ENCODE measurements around a stretch of chr15.

- RRBS, result no CpG with 5 or more reads among the region's 6 CpGs
CAGE:
- cytosol, long polyA plus RNA, result no peak
- long polyA plus RNA, result no peak
- nucleus, long polyA plus RNA, result no peak
These were observed 104.7 kb upstream of the MAPKBP1 start for GRCh38 chr15:41669363-41670106.

DNA sequence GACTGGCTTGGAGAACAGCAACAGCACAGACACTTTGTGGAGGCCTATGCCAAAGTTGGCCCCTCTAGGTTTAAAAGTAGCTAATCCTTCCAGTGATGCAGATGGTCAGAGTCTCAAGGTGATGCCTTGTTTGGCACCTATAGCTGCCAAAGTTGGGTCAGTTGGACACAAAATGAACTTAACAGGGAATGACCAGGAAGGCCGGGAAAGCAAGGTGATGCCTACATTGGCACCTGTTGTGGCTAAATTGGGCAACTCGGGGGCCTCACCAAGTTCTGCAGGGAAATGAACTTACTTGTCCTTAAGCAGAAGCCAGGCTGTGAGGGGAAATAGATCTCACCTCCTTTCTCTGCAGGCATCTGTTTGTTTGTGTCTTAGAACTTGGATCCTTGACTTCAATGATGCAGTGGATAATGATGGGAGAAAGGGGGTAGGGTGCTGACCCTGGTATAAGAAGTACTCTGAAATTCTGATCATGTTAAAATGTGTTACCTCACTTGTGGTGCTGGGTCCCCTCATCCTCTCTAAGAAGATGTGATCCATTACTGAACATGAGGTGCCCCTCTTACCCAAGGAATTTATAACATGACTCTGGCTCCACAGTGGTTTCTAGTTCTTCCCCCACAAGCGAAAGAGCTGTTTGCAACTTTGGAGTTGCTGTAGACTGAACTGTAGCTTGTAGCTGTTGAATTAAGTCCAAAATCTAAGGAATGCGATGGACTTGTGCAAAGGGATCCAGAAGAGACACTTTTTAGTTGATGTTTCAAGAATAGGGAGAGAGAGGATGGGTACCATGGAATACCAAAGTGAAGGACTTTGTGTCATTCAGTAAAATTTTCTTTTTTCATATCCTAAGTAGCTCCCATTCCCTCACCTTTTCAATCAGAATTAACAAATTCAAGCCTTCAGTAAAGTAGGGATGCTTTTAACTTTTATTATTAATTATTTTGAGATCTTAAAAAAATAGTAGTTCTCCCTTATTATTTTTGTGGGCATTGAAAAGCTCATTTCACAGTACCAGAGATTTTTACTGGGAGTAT is 7.0 kb upstream of the MAPKBP1 start:
- RRBS, result no CpG with 5 or more reads among the region's 4 CpGs
CAGE:
- cytosol, long polyA plus RNA, result no peak
- long polyA plus RNA, result no peak
- nucleus, long polyA plus RNA, result no peak

DNA sequence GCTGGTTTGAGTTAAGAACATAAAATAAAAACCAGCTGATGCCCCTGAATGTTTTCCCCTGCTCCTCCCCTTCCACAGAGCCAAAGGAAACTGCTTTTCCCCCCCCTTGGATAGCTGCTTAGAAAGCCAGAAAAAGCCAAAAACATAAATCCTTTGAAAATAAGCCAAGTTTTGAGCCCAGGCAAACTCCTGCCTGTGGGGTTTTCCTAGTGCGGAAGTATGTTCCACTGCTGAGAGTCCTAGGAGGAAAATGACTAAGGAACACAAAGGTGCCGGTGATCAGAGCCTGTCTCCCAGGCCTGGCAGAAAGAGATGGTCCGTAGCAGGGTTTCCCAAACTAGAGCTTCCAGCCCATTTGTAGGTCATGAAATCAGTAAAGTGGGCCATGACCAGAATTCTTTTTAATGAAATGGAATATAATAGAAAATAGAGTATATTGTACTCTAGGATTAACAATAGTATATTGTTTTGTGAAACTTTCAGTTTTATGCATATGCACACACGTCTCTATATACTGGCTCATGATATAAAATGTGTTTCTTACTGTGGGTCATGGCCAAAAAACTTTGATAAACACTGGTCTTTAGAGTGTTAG is 22.3 kb downstream of the MAPKBP1 start:
- RRBS, result no CpG with 5 or more reads among the region's 4 CpGs
CAGE:
- cytosol, long polyA plus RNA, result no peak
- long polyA plus RNA, result no peak
- nucleus, long polyA plus RNA, result no peak

- RRBS, result 2% methylated on average over 24 of the region's 56 CpGs
CAGE:
- cytosol, long polyA plus RNA, result no peak
- long polyA plus RNA, result no peak
- nucleus, long polyA plus RNA, result no peak
These were observed 405 bp downstream of the EHD4 start for GRCh38 chr15:41971916-41972387.

GRCh38 chr15:42091653-42092490 is 2.5 kb downstream of the PLA2G4D start:
- RRBS, result no CpG with 5 or more reads among the region's 17 CpGs
CAGE:
- cytosol, long polyA plus RNA, result no peak
- long polyA plus RNA, result no peak
- nucleus, long polyA plus RNA, result no peak

DNA sequence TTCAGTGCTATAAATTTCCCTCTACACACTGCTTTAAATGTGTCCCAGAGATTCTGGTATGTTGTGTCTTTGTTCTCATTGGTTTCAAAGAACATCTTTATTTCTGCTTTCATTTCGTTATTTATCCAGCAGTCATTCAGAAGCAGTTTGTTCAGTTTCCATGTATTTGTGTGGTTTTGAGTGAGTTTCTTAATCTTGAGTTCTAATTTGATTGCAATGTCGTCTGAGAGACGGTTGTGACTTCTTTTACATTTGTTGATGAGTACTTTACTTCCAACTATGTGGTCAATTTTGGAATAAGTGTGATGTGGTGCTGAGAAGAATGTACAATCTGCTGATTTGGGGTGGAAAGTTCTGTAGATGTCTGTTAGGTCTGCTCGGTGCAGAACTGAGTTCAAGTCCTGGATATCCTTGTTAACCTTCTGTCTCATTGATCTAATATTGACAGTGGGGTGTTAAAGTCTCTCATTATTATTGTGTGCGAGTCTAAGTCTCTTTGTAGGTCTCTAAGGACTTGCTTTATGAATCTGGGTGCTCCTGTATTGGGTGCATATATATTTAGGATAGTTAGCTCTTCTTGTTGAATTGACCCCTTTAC is 23.5 kb upstream of the GANC start:
- RRBS, result no CpG with 5 or more reads among the region's 5 CpGs
CAGE:
- cytosol, long polyA plus RNA, result no peak
- long polyA plus RNA, result no peak
- nucleus, long polyA plus RNA, result no peak

DNA sequence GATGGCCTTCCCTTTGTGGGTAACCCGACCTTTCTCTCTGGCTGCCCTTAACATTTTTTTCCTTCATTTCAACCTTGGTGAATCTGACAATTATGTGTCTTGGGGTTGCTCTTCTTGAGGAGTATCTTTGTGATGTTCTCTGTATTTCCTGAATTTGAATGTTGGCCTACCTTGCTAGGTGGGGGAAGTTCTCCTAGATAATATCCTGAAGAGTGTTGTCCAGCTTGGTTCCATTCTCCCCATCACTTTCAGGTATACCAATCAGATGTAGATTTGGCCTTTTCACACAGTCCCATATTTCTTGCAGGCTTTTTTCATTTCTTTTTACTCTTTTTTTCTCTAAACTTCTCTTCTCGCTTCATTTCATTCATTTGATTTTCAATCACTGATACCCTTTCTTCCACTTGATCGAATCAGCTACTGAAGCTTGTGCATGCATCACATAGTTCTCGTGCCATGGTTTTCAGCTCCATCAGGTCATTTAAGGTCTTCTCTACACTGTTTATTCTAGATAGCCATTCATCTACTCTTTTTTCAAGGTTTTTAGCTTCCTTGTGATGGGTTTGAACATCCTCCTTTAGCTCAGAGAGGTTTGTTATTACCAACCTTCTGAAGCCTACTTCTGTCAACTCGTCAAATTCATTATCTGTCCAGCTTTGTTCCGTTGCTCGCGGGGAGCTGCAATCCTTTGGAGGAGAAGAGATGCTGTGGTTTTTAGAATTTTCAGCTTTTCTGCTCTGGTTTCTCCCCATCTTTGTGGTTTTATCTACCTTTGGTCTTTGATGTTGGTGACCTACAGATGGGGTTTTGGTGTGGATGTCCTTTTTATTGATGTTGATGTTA is 22.2 kb upstream of the GANC start:
- RRBS, result no CpG with 5 or more reads among the region's 8 CpGs
CAGE:
- cytosol, long polyA plus RNA, result no peak
- long polyA plus RNA, result no peak
- nucleus, long polyA plus RNA, result no peak

DNA sequence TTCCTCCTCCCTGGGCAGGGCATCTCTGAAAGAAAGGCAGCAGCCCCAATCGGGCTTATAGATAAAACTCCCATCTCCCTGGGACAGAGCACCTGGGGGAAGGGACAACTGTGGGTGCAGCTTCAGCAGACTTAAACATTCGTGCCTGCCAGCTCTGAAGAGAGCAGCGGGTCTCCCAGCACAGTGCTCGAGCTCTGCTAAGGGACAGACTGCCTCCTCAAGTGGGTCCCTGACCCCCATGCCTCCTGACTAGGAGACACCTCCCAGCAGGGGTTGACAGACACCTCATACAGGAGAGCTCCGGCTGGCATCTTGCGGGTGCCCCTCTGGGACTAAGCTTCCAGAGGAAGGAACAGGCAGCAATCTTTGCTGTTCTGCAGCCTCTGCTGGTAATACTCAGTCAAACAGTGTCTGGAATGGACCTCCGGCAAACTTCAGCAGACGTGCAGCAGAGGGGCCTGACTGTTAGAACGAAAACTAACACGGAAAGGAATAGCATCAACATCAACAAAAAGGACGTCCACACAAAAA is 28.6 kb upstream of the TMEM87A start:
- RRBS, result no CpG with 5 or more reads among the region's 11 CpGs
CAGE:
- cytosol, long polyA plus RNA, result no peak
- long polyA plus RNA, result no peak
- nucleus, long polyA plus RNA, result no peak

DNA sequence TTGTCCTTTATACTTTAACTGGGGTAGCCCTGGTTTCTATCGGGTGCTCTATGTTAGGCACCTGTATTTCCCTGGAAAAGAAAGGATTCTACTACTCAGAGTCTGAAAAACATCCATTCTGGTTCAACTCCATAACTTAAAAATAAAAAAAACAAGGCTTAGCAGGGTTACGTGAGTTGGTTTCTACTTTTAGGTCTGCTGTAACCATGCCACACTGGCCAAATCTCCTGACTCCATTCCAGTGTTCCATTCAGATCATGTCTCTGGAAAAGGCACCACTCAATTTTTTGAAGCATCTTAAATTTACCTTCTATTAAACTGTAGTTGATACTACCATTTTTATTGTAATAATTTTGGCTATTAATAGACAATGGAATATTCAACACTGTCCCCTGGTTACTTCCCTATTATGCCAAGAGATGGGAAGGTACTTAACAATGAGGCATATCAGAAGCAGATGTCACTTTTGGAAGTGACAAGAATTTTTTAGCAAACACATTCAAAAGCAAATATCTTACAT is 62.1 kb downstream of the CAPN3 start:
- RRBS, result no CpG with 5 or more reads among the region's 2 CpGs
CAGE:
- cytosol, long polyA plus RNA, result no peak
- long polyA plus RNA, result no peak
- nucleus, long polyA plus RNA, result no peak

DNA sequence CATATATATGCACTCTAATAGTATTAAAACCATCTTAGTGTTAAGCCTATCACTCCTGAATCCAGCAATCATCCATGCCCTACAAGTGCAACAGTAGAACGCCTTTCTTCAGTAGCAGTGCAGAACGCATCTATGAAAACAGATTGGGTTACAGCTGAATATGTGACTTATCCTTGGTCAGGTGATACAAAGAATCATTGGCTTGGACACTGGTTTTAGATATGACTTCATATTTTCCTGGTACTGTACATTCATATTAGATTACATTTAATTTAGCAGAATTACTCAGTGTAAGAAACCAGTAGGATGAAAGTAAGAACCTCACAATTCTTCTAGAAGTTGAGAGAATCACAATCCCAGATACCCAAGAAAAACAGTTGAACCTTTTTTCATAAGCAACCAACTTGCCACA is 43.3 kb downstream of the ZNF106 start:
- RRBS, result no CpG with 5 or more reads among the region's 2 CpGs
CAGE:
- cytosol, long polyA plus RNA, result no peak
- long polyA plus RNA, result no peak
- nucleus, long polyA plus RNA, result no peak

- RRBS, result no CpG with 5 or more reads among the region's 5 CpGs
CAGE:
- cytosol, long polyA plus RNA, result no peak
- long polyA plus RNA, result no peak
- nucleus, long polyA plus RNA, result no peak
These were observed 46.9 kb downstream of the STARD9 start for GRCh38 chr15:42622250-42622785.

DNA sequence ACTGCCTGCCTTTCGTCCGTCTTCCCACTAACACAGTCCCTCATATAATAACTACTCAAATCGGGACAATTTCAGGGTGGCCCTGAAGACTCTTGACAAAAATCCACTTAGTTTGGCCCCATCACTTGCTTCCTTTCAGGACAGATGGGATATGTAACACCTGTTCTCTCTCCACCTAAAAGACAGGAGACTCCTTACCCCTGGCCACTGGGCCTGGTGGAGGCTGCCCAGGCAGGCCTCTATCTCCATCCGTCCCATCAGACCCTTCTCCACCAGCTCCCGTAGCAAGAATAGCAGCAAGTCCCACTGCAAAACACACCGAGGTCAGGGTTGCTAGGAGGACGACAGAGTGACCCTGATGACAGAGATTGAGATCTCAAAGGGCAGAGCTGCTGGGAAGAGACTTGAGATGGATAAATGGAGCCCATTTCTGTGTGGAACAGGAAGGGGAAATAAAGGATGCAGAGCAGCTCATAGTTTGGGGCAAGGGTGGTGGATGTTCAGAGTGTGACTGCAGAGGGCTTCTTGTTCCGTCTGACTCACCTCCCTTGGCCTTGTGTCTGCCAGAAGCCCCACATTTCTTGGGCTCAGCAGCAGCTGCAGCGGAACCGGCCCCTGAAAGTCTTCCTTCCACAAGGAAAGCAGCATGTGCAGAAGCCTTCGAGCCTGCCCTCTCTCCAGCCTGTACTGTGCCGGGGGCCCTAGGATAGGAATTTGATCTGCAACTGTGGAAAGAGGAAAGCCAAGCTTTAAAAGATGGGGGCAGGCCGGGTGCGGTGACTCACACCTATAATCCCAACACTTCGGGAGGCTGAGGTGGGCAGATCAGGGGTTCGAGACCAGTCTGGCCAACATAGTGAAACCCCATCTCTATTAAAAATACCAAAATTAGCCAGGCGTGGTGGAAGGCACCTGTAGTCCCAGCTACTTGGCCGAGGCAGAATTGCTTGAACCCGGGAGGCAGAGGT is 11.7 kb downstream of the CDAN1 start:
- RRBS, result 94% methylated on average over 4 of the region's 19 CpGs
CAGE:
- cytosol, long polyA plus RNA, result no peak
- long polyA plus RNA, result no peak
- nucleus, long polyA plus RNA, result no peak

GRCh38 chr15:43292627-43293181 is 9.4 kb downstream of the TGM7 start:
- RRBS, result no CpG with 5 or more reads among the region's 10 CpGs
CAGE:
- cytosol, long polyA plus RNA, result no peak
- long polyA plus RNA, result no peak
- nucleus, long polyA plus RNA, result no peak

GRCh38 chr15:43293206-43293843 is 8.7 kb downstream of the TGM7 start:
- RRBS, result 73% methylated on average over 4 of the region's 29 CpGs
CAGE:
- cytosol, long polyA plus RNA, result no peak
- long polyA plus RNA, result no peak
- nucleus, long polyA plus RNA, result no peak

DNA sequence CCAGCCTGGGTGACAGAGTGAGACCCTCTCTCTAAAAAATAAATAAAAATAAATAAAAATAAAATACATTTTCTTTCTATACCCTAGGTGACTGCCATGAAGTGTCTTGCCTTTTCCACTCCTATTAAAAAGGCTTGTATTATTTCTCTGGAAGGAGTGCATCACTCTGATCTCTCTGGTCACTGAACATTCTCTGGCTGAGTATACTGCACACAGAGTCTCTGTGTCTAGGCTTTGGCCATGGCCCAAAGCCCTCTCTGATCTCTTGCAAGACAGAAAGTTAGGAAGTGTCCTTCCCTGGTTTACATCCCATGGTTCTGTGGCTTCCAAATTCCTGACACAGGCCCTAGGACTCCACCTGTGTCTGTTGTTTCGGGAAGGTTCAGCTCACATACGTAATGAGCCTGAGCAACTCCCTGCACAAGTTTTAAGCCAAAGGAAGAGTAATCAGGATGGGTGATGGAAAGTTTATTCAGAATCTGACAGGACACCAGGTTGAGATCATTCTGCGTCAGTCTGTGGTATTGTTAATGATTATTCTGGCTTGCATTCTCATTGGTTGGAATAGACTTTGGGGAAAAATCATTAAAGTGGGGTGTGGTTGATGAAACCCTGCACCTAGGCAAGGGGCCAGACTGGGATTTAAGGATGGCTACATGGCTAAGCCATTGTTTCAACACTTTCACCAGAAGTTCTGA is 14.0 kb upstream of the TGM7 start:
- RRBS, result no CpG with 5 or more reads among the region's 3 CpGs
CAGE:
- cytosol, long polyA plus RNA, result no peak
- long polyA plus RNA, result no peak
- nucleus, long polyA plus RNA, result no peak

DNA sequence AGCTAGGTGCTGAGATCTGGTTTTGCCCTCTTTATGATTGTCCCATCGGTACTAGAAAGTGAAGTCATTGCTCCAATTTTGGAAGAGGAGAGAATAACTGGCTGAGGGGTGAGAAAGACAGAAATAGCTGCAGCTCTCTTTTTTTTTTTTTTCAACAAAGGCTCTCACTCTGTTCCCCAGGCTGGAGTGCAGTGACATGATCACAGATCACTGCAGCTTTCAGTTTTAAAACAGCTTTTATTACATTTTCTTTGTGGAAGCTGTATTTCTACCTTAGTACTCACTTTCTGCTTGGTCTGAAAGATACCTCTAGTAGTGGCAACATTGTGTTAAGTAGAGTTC is 18.1 kb downstream of the ZSCAN29 start:
- RRBS, result no CpG with 5 or more reads among the region's 1 CpG
CAGE:
- cytosol, long polyA plus RNA, result no peak
- long polyA plus RNA, result no peak
- nucleus, long polyA plus RNA, result no peak

- RRBS, result no CpG with 5 or more reads among the region's 4 CpGs
CAGE:
- cytosol, long polyA plus RNA, result no peak
- long polyA plus RNA, result no peak
- nucleus, long polyA plus RNA, result no peak
These were observed 12.1 kb downstream of the ZSCAN29 start for GRCh38 chr15:43358387-43359413.

DNA sequence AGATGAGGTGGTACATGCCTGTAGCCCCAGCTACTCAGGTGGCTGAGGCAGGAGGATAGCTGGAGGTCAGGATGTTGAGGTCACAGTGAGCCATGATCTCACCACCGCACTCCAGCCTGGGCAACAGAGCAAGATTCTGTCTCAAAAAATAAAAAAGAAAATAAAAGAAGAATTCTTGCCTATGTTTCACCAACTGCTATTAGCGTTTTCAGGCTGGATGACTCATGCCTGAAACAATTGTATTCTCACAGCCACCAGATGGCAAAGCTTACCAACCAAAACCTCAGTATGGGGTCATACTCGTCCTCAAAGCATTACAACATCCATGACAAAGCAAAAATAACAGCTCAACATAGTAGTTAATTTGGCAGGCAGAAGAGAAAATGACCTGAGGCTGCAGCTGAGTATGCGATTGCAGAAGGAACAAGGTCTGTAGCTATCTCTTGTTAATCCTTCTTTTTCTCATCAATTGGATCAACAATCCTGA is 52.2 kb downstream of the TP53BP1 start:
- RRBS, result no CpG with 5 or more reads among the region's 4 CpGs
CAGE:
- cytosol, long polyA plus RNA, result no peak
- long polyA plus RNA, result no peak
- nucleus, long polyA plus RNA, result no peak

DNA sequence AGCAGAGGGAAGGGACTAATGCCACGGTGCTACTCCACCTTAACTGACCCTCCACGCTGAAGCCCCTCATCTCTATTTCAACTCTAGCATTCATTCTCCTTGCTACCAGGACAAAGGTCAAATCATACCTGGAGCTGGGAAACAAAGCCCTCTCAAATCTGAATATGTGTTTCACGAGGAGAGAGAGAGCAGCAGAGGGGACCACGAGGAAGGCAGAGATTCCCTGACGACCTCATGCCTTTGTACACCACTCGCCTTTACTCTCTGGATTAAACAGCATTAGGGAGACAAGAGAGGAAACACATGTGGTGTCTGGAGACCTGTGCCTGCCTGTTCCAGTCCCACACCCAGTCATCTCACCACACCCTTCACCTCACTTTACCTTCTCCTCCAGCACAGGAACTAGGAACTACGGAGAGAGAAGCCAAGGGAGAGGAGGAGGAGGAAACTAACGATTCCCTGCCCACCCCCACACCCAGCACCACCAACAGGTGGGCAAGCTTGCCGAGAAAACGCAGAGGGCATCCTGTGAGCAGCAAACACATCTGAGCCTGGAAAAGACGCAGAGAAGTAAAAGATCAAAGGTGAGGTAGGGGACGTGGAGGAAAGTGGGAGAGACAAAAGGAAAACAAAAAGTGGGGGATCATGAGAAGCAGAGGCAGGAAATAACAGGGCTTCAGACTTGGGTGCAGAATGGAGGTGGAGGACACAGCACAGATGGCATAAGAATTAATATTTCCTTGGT is 967 bp upstream of the CKMT1B start:
- RRBS, result no CpG with 5 or more reads among the region's 12 CpGs
CAGE:
- cytosol, long polyA plus RNA, result no peak
- long polyA plus RNA, result no peak
- nucleus, long polyA plus RNA, result no peak

GRCh38 chr15:43770282-43770776 is 6.4 kb downstream of the ELL3 start:
- RRBS, result no CpG with 5 or more reads among the region's 8 CpGs
CAGE:
- cytosol, long polyA plus RNA, result no peak
- long polyA plus RNA, result no peak
- nucleus, long polyA plus RNA, result no peak